Heart (tissue), 3 donors: Measurements from ENCODE around the genes NOD1 and INMT.

- RAMPAGE, long total RNA, 2 experiments, result no peak in any of the 2 experiments
These were observed 85.9 kb upstream of the JAZF1 start for GRCh38 chr7:28266386-28266976.

- RAMPAGE, long total RNA, 2 experiments, result no peak in any of the 2 experiments
These were observed 55.2 kb downstream of the CPVL start for GRCh38 chr7:29091096-29091571.

DNA sequence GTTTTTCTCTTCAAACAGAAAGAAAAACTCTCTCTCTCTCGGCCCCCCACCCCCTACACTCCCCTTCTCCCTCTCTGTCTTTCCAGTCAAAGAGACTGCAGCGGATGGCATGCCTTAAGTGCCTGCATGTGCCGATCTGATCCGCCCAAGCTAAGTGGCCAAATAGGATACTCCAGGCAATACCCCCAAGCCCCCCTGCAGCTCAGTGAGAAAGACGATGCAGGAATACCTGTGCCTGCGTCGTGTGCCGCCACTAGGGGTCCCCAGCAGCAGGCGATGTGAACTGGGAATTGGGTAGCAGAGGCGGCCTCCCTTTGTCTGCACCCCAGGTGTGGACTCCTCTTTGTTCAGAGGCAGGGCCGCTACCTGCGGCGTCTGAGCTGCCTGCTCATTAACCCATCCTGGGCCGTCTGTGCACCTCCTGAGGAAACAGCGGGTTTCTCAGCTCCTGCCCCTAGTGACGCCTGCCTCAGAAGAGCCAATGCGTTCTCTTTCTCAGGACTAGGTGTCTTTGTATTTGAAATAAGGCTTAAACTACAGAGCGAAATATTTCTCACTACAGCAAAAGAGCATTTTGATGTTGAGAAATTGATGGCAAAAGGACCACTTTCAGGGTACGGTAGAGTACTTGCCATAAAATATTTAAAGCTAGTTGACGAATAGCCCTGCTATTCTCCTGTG lies 4.8 kb upstream of the CHN2 start:
- RAMPAGE, long total RNA, 2 experiments, result no peak in any of the 2 experiments

DNA sequence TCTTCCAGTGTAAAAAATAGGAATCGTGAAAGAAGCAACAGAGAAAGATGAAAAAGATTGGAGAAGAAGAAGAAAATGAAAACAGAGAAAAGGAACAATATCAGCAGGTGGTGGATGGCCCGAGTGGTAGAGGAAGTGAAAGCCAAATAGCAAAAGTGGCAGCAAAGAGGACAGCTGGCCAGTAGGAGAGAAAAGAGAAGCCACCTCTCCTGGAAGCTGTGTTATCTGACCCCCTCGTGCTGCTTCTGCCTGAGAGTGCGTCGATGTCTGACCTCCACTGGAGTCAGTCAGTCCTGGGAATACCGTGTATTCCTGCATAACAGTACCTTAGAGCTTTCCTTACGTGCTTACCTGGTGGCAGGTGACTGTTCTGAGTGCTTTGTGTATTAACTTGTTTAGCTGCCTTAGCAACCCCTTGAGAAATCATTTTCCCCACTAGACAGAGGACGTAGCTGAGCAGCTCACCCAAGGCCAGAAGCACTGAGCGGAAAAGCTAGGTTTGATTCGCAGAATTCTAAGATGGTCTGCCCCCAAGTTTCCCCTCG lies 88.3 kb downstream of the CHN2 start:
- RAMPAGE, long total RNA, 2 experiments, result no peak in any of the 2 experiments

GRCh38 chr7:29288418-29289128 lies 94.0 kb downstream of the CHN2 start:
- RAMPAGE, long total RNA, 2 experiments, result no peak in any of the 2 experiments

DNA sequence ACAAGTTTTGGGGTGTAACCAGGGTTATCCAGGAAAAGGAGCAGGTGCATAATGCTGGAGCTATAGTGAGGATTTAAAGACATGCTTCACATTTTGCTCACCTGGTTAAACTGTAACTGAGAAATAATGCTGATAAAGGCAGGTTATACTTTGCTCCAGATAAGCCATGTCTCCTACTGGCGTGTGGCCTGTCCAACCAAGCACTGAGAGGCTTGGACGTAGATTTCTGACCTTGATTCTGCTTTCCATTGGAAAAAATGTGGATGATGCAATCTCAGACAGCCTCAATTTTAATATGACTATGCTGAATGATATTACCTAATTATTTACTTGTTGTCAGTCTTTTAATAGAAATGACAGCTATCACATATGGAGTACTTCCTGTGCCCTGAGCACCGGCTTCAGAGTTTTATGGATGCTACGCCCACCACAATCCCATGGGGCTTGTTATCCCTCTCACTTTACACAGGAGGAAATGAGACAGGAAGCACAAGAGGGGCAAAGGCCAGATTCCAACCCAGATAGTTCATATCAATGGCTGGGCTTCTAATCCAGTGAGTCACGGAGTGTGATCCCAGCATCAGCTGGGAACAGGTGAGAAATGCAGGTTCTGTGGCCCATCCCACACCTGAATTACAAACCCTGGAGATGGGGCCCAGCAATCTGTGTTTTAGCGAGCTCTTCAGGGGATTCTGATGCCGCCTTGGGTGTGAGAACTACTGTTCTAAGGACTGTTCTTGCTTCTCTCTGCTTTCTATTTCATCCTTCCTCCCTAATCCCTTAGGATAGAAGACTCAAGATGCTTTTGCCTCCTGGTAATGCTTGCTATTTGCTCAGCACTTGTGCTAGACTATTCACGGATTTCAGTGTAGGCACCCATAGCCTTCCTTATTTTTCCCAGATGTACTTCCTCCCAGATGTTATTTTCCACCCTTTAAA lies 181.6 kb downstream of the CHN2 start:
- RAMPAGE, long total RNA, 2 experiments, result no peak in any of the 2 experiments

DNA sequence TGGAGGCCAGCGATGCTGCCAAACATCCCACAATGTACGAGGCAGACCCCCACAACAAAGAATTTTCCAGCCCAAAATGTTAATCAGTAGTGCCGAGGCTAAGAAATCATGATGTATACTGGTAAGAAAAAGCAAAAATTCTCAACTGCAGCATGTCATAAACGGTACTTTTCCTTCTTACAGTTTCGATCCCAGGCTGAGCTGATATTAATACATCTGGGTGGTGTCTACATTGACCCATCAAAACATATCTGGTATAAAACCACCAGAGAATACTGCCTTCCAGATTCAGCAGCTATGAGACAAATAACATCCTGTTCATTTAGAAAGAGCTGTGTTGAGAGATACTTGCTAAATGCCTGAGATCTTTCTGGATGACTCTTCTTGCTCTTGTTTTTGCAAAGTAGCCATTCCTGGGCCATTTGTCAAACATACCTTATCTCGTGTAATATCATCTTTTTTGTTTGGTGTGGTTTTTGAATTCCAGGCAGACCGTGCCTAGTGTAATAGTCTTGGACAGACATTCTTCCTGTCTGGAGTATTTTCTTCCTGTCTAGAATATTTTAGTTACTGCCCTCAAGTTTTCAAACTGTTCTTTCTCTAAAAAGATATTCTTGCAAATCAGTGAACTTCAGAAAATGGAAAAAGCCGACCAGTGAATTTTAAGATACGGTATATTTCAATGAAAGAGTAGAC lies 74.7 kb upstream of the PRR15 start:
- RAMPAGE, long total RNA, 2 experiments, result no peak in any of the 2 experiments

DNA sequence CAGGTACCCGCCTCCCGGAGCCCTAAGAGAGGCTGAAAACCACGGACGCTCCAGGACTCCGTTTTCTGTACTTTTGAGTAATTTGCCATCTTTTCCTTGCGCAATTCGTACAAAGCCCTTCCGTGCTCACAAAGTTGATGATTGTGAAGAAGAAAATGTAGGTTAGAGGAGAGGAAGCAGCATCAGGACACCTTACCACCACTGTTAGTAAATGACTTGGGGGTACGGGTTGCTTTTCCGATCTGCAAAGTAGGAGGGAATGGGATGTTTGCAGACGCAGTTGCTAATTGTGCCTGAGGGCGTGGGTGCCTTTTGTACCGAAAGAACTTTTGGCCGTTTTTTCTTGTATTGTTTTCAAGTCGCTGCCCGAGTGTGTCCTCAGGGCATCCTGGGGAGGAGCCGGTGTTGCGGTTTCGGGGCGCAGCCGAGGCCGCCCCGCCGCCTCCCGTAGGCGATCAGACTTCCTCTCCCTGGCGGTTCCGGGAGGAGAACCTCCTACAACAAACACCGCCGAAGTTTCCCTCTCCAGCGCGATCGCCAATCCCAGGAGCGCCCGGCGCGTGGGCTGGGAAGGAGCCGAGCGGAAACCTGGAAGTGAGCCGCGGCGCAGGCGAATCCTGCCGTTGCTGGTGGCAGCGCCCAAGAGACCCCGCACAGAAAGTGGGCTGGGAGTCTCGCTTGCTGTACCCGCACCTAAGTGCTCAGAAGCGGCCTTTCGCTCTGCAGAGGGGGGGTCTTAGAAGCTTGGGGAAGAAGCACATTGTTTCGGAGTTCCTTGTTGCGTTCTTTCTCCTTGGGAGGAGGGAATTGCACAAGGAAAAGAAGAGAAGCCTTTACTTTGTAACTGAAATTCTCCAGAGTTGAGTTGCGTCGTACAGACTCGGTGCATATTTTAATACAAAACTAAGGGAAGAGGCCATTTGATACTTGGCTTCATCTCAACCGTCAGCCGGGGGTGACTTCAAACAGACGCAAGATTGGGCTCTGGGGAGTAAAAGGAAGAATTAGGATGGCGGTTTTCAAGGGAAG lies 1.1 kb downstream of the PRR15 start:
- RAMPAGE, long total RNA, 2 experiments, result no peak in any of the 2 experiments

GRCh38 chr7:29566470-29567043 lies 2.9 kb downstream of the PRR15 start:
- RAMPAGE, long total RNA, 2 experiments, result no peak in any of the 2 experiments

- RAMPAGE, long total RNA, 2 experiments, result no peak in any of the 2 experiments
These were observed 36.2 kb upstream of the WIPF3 start for GRCh38 chr7:29770030-29770613.

DNA sequence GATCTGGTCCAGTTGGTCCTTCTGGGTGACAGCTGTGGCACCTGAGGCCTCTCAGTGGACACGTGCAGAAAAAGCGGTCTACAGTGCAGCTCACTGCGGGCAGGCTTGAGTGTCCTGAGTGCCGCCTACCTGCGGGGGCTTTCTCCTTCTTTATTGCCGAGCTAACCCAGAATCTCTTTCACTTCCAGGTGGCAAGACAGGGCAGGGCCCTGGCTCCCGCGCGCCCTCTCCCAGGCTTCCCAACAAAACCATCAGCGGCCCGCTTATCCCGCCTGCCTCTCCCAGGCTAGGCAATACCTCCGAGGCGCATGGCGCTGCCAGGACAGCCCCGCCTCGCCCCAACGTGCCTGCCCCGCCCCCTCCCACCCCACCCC lies 77.3 kb downstream of the WIPF3 start:
- RAMPAGE, long total RNA, 2 experiments, result no peak in any of the 2 experiments

DNA sequence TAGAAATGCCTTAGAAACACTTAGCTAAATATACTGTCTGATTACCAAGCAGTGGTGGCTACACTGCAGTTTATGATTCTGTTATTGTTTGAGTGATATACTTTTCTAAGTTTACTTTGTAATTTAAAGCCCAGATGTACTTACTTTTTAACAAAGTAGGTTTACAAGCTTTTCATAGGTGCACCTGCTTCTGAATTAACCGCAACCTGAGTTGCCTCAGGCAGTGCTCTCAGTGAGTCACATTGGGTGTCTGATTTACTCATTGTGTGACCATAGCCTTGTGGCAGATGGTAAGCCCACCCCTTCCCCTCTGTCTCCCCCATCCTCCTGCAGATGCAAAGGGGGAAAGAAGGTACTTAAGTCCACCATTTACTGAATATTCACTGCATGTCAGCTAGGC lies 9.0 kb downstream of the MTURN start:
- RAMPAGE, long total RNA, 2 experiments, result no peak in any of the 2 experiments

DNA sequence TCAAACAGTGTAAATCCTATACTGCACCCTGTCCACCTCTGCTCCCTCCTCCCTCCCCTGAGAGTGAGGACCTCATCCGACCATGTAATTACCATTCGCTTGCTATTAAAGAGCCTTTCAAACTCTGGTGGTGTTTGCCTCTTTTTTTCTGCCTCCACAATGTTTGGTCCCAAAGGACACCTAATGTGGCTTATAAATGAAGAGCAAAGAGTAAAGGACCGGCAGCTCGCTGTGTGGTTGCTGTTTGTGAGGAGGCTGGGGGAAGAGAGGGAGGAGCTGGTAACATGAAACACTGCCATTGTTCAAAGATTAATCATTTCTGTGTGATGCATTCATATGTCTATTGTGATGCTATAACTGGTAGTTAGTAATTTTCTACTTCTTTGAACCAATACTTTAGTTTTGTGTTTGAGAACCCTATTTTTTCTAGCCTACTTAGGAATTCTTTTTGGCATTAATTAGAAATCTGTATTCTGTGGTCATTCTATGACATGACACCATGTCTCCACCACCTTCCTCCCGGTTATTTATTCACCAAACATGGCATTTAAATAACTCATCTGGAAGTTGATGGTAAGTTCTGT lies 27.9 kb downstream of the MTURN start:
- RAMPAGE, long total RNA, 2 experiments, result no peak in any of the 2 experiments

- RAMPAGE, long total RNA, 2 experiments, result no peak in any of the 2 experiments
These were observed 40.3 kb downstream of the MTURN start for GRCh38 chr7:30175057-30175528.

GRCh38 chr7:30294745-30295014 lies 10.3 kb downstream of the ZNRF2 start:
- RAMPAGE, long total RNA, 2 experiments, result no peak in any of the 2 experiments

- RAMPAGE, long total RNA, 2 experiments, result no peak in any of the 2 experiments
These were observed at the start of gene NOD1 for GRCh38 chr7:30478222-30479185. TSS of gene NOD1 (minus strand) at chr7:30478784.

- RAMPAGE, long total RNA, 2 experiments, result no peak in any of the 2 experiments
These were observed 31.5 kb upstream of the GARS1 start for GRCh38 chr7:30562977-30563709.

DNA sequence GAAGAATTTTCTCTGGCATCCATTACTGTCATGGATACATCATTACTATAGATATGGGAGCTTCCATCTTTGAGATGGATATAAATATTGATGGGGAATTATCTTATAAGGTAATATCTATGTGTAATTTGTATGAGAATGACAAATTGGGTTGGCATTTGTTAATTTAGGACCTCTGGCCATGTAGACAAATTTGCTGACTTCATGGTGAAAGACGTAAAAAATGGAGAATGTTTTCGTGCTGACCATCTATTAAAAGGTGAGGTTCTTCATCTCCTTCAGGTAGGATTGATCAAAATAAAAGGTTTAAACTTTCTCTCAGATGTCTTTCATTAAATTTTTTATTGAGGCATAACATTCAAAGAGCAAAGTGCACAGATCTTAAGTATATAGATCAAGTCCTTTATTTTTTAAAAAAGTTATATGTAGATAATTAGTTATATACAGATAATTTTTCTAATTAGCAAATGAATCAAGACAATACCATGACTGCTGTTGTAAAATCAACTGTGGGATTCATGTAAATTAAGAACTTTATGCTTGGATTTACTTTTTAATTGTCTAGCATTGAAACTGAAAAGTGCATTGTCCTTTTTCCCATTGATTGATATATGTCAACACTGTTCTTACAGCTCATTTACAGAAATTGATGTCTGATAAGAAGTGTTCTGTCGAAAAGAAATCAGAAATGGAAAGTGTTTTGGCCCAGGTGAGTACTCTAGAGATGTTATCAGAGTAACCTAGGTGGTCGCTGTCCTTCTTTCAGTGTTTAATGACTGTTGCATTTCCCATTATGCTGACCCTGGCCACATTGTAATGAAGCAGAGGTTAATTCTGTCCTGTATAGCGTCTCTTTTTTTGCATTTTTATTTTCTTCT lies 8.4 kb downstream of the GARS1 start:
- RAMPAGE, long total RNA, 2 experiments, result no peak in any of the 2 experiments

DNA sequence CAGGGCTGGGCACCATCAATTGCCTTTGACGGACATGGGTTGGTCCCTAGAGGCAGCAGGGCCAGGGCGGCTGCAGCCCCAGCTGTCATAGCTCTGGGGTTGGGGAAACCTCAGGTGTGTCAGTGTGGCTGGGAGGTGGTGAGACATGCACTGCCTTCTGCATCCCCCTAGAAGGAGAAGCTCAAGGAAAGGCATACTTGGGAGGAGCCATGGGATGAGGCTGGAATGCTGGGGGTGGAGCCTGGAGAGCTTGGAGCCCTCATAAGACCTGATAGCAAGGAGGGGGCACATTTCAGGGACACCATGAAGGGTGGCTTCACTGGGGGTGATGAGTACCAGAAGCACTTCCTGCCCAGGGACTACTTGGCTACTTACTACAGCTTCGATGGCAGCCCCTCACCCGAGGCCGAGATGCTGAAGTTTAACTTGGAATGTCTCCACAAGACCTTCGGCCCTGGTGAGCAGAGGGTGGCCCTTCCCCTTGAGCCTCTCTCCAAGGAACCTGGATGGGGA lies at the start of gene INMT:
INMT (plus strand) TSS at position 288 of the 513 bp plus-strand sequence.
- RAMPAGE, long total RNA, 2 experiments, result start-site peak on the plus strand in 1 of 2 experiments, centred at position 277 of the sequence, 98 reads per replicate

- RAMPAGE, long total RNA, 2 experiments, result no peak in any of the 2 experiments
These were observed 65.9 kb upstream of the AQP1 start for GRCh38 chr7:30845595-30846232.